Heart right ventricle (tissue), 2 donors: Measurements from ENCODE around the gene SHOC2.

- PRO-cap, 2 experiments = no peak in any of the 2 experiments
Observed at GRCh38 chr10:110464504-110464917, 33.2 kb upstream of the DUSP5 start.

DNA sequence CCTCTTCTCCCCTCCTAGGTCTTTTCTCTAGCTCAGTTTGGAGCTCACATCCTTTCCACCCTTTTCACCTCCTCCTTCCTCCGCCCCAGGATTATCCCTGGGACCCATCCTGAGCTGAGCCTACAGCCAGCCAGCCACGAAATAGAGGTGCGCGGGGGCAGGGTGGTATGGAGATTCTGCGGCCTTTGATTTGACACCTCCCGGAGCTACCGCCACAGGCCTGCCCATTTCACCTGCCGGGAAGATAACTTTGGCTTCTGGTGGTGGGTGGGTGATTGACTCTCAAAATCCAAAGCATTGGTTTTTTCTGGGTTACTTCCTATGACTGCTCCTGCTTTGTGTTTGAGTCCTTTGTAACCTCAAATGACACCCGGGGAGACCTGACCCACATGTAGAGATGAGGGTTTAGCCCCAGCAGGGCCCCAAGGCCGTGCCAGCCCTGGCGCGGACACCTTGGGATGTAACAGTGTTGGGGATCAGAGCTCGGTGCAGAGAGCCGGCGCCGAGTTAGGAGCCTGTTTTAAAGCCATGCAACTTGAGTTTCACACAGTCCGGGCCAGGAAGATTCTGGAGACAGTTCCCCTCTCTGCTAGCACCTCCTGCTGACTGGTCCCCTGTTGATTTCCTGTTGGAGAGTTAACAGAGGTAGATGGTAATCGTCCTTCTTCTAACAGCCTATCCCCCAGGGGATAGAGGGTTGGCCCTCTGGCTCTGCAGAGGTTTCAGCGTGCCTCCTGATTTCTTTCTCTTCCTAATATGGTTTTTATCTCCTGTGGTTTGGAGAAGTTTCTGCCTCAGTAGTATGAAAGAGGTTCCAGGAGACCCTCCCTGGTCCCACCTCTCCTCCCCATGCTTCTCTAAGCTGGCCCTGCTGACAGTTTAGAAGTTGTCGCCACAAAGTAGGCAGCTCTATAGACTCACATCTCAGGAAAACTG, 1.6 kb downstream of the DUSP5 start:
- PRO-cap, 2 experiments = peak in 2 of 2 experiments; most common plus-strand start position 547 of the sequence (in 1); most common minus-strand start position 611 of the sequence (in 1)

DNA sequence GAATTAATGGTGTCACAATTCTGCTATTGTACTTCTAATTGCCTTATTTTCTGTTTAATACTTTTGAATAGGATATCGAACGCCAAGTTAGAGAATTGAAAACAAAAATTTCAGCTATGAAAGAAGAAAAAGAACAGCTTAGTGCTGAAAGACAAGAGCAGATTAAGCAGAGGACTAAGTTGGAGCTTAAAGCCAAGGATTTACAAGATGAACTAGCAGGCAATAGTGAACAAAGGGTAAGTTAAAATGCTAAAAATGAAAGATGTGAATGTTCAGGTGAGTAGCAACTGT, 15.8 kb downstream of the SMC3 start:
- PRO-cap, 2 experiments = no peak in any of the 2 experiments

DNA sequence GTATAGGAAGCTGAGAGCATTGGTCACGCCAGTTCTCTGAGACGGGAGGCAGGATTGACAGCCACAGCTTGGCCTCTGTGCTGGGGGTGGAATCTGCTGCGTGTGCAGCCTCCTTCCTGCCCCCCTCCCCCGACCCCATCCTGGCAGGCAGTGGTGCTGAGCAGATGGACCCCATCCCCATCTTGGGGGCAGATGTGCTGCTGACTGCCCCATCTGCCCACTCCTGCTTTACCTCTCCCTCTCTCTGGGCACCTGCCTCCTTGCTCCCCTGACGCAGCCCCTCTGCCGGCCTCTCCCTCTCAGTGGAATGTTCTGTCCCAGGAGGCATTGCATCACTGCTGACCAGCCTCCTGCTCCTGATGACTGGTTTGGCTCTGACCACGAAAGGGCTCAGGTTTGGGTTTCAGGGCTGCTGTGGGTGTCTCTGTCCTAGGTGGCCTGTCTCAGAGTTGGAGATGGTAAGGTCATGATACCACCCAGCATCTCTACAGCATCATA, 81.7 kb downstream of the RBM20 start:
- PRO-cap, 2 experiments = peak in 2 of 2 experiments; most common minus-strand start position 284 of the sequence (in 2)

DNA sequence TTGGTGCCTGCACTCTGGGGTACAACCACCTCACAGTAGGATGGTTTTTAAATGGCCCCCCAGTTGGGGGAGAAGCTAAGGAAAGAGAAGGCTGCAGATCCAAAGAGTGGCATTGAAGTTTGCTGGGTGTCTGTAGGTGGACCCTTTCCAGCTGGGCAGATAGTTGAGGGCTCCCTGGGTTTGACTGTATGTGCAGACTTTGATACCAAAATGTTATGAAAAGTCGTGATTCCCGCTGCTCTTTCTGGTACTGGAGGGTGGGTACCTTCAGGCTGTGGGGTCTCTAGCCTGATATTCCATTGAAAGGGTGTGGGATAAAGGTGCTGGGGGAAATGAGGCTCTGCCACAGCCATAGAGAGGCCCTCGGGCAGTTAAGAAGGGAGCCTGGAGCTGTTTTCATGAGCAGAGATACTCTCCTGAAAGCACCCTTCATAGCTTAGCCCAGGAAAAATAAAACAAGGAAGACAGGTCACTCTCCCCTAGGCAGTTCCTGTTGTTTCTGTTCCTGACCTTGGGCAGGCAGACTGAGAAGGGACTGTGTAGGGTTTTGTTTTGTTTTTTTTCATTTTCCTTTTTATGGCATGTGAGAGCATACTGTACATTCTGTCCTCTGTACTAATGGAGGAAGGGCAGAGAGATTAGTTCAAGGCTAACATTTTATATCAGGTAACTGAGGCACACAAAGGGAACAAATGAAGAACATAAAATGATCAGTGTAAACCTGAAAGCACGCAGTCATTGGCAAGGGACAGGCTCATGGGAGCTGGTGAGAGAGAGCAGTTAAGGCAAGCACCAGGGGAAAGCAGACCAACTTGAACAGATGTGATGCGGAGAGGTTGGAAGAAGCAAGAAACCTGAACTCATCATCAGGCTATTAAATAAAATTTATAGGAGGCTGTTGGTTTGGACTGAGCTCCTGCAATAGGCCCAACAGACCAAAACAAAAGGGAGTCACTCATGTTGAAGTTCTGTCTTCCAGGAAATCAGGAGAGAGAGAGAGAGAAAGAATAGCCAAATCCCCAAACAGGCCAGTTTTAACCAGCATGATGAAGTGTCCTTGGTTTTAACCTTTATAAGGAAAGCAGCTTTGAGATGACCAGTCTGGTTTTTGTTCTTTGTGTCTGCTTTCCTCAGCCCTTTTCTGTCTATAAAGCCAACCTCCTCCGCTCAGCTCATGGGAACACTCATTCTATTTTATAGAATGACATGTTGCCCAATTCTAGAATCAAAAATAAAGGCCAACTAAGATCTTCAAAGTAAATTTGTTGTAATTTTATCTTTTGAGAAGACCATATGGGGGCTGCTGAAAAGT, 34.3 kb upstream of the PDCD4 start:
- PRO-cap, 2 experiments = no peak in any of the 2 experiments

DNA sequence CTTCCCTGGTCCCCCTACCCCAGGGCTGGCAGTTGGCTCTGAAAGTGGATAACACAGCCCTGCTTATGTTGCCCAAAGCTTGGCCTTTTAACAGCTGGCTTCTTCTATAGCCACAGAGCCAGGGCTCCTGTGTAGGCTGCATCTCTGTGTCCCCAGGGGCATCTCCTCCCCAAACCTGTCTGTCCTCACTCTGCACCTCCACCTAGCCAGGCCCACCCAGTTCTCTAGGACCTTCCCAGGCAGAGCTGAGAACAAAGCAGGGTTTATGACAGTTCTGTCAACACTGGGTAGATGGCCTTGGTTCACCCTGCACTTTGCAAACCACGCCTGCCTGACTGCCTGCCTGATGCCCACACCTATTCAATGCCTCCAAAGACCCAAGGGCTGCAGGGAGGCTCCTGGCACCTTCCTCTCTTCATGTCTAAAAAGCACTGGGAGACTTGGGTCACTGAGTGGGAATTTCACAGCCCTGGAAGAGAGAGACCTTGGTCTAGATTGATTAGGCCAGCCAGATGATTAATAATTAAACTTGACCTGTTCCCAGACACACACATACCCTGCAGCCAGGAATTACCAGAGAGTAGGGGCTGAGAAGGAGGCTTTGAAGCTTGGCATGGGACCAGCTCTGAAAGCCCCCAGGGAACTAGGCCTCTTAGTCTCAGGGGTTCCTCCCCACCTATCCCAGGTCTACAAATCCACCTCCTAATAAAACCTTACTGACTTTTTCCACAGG, 25.9 kb upstream of the PDCD4 start:
- PRO-cap, 2 experiments = no peak in any of the 2 experiments

- PRO-cap, 2 experiments = no peak in any of the 2 experiments
Observed at GRCh38 chr10:110846348-110846658, 25.4 kb upstream of the PDCD4 start.

DNA sequence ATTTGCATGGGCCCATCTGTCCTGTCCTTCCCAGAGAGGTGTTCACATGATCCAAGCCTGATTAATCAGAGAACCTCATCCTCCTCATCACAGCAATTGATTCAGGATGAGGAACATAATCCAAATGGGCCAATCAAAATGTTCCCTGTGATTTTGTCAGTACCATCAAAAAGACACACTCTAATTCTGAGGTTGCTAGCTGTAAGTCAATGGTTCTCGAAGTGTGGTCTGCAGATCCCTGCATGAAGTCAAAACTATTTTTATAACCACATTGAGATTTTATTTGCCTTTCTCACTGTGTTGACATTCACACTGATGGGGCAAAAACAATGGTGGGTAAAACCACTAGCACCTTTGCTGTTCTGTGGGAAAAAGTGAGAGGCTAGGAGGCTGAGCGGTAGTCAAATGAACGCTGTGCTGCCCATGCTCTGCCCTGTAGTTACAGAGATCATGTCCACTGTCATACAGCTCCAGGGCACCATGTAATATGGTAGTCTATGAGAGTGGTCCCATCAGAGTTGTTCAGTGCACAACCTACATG, 21.7 kb upstream of the PDCD4 start:
- PRO-cap, 2 experiments = no peak in any of the 2 experiments

GRCh38 chr10:110865237-110866141, 6.2 kb upstream of the PDCD4 start:
- PRO-cap, 2 experiments = no peak in any of the 2 experiments

GRCh38 chr10:110919408-110920445, at the start of gene SHOC2:
Gene SHOC2, plus strand, starts transcription at chr10:110919604.
- PRO-cap, 2 experiments = peak in 2 of 2 experiments; most common plus-strand start chr10:110919605 (in 2)

DNA sequence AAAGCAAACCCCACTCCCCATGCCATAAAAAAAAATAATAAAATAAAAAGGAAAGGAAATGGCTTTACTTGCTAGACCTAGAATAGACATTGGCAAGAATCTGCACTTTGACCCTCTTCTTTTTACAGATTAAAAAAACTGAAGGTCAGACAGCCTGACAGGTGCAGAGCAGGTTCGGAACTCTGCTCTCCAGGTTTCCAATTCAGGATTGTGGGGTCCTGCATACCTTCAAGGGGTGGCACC, 93.8 kb downstream of the GPAM start:
- PRO-cap, 2 experiments = no peak in any of the 2 experiments

DNA sequence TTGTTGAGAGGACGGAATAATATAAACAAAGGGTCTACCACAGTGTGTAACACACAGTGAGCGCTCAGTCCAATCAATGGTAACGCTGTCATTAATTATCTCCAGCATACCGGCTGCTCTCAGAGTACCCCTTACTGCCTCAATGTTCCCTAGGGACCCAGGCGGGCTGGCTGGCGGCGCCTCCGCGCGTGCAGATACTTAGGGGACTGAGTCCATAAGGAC, 425 bp downstream of the GPAM start:
- PRO-cap, 2 experiments = no peak in any of the 2 experiments

- PRO-cap, 2 experiments = no peak in any of the 2 experiments
Observed at GRCh38 chr10:112209776-112210120, 26.2 kb upstream of the GPAM start.

GRCh38 chr10:112261257-112261592, 22.0 kb upstream of the TECTB start:
- PRO-cap, 2 experiments = no peak in any of the 2 experiments

DNA sequence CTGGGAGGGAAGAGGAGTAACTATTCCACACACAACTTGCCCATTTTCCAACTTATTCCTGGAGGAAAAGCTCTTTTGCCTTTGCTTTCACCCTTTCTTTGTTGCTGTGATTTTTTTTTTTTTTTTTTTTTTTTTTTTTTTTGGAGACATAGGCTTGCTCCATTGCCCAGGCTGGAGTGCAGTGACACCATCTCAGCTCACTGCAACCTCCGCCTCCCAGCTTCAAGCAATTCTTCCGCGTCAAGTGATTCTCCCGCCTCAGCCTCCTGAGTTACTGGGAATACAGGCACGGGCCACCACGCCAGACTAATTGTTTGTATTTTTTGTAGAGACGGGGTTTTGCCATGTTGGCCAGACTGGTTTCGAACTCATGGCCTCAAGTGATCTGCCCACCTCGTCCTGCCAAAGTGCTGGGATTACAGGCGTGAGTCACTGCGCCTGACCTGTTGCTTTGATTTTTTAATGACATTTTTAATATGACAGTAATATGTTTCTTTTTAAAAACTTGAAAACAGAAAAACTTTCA, 192.7 kb upstream of the TCF7L2 start:
- PRO-cap, 2 experiments = no peak in any of the 2 experiments

DNA sequence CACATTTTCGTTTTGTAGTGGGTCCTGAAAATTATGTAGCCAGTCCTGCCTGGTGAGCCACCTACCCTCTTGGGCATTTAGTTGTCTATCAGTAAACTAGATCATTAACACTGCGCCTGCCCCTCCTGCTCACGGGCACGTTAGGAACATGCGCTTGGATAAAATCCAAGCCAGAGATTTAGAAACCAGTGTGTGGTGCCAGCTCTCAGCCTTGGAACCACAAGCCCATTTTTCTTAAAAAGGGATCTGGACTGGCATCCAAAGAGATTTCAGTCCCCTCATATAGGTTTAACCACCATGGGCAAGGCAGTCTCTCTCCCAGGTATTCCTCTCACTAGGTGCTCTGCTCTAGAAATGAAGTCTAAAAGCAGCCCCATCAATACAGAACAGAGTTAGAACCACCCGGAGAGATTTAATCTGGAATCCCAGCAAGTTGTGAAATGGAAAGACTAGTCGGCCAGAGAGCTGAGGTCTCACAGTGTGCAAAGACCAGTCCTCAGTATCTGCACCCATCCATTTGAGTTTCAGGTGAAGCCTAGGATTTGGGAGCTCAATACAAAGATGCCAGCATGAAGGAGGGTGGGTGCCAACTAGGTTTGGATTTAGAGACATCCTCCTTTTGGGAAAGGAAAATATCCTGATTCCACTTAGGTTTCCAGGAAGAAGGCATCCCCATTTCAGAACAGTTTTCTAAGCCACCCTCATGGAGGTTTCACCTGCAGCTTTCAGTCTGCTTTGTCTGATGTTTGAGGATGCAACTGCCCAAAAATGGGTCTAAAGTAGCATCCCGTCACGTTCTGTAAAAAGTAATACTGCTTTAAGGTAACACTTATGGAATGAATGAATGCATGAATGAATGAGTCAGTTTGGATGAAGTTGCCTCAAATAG, 123.7 kb upstream of the TCF7L2 start:
- PRO-cap, 2 experiments = no peak in any of the 2 experiments

DNA sequence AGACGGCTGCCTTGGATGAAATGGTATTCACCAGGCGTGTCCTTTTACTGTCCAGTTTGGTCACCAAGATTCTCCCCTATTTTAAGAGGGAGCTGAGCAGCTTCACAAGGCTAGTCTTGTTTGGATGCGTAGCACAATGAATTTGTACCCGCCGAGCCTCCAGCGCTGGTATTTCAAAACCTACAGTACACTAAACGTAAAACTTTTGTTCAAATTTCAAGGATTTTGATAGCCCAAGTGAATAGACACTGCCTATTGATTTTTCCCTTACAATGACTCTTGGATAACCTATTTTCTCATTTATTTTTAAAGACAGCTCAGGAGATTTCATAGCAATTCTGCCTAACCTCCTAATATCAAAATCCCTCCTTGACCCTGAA, 118.6 kb upstream of the TCF7L2 start:
- PRO-cap, 2 experiments = no peak in any of the 2 experiments

- PRO-cap, 2 experiments = peak in 2 of 2 experiments; most common minus-strand start chr10:112949263 (in 2)
Observed at GRCh38 chr10:112949054-112949442, 999 bp upstream of the TCF7L2 start.

- PRO-cap, 2 experiments = no peak in any of the 2 experiments
Observed at GRCh38 chr10:112953630-112954340, 3.7 kb downstream of the TCF7L2 start.

- PRO-cap, 2 experiments = no peak in any of the 2 experiments
Observed at GRCh38 chr10:112959055-112960071, 9.3 kb downstream of the TCF7L2 start.